Skin of body (tissue), 2 donors: ENCODE results near the genes KRTAP5-11, FOLR3 and FCHSD2.

DNA sequence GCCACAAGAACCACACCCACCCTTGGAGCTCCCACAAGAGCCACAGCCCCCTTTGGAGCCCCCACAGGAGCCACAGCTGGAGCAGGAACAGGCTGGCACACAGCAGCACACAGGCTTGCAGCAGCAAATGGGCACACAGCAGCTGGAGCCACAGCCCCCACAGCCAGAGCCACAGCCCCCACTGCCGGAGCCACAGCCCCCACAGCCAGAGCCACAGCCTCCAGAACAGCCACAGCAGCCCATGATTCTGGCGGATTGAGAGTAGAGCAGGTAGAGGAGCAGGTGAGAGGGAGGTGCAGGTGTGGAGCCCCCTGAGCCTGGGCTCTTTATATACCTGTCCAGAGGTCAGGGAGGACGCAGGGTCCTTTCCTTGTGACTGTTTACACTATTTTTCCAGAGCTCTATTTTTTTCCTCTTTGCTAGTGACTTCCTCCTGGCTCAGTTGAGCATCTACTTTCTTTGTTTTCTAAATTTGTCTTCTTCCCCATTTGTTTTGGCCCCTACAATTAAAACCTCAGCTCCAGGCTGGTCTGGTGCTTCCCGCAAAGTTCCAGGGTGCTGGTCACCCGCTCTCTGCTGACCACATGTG is at the start of gene KRTAP5-11:
TSS of gene KRTAP5-11 (minus strand) at position 281 of the 589 bp plus-strand sequence.
- RAMPAGE, long total RNA, result no peak

GRCh38 chr11:72001852-72002786 is 3.4 kb downstream of the IL18BP start:
- RAMPAGE, long total RNA, result no peak

GRCh38 chr11:72014253-72015370 is 15.9 kb downstream of the IL18BP start:
- RAMPAGE, long total RNA, result no peak

DNA sequence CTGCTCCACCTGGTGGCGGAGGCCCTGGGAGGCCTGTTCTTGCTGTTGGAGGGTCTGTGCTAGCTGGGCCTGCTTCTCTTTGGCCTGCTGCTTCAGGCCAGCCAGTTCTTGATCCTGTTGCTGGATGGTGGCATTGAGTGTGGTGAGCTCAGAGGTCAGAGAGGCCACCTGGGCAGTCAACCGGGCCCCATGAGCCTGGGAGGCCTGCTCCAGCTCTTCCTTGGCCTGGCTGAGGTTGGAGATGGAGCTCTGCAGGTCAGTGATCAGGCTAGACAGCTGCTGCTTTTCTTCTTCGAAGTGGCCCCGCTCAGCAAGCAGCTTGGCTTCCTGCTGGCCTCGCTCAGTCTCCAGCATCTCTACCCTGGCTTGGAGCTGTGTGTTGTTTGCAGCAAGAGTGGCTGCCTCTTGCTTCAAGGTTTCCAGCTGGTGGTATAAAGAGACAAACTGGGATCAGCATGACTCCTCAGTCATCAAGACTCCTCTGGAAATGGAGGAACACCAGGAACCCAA is 17.2 kb downstream of the IL18BP start:
- RAMPAGE, long total RNA, result no peak

- RAMPAGE, long total RNA, result no peak
These were observed 2.1 kb upstream of the ANAPC15 start for GRCh38 chr11:72114666-72114935.

DNA sequence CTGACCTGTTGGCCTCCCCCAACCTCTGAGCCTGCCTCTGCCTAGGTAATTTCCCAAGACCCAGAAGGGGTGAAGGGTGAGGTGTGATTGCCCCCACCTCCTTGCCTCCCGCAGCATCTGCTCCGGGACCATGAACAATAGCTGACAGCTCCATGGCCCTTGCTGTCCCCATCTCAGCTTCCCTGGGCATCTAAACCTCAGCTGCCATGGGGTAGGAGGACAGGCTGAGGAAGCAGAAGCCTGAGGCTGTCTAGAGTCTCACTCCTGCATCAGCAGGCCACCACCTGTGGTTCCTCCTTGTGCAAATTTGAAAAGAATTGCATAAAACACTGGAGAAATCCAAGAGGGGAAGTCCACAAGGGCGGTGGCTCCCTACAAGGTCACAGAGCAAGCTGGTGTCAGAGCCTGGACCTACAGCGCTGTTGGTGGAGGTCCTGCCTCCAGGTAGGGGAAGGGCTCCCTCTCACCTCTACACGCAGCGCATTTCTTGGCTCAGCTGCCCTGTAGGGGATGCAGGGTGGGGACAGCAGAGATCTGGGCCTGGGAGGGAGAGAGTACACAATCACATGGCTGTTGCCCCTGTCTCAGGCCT is at the start of gene FOLR3:
TSS of gene FOLR3 (plus strand) at position 401 of the 592 bp plus-strand sequence.
- RAMPAGE, long total RNA, result no peak

DNA sequence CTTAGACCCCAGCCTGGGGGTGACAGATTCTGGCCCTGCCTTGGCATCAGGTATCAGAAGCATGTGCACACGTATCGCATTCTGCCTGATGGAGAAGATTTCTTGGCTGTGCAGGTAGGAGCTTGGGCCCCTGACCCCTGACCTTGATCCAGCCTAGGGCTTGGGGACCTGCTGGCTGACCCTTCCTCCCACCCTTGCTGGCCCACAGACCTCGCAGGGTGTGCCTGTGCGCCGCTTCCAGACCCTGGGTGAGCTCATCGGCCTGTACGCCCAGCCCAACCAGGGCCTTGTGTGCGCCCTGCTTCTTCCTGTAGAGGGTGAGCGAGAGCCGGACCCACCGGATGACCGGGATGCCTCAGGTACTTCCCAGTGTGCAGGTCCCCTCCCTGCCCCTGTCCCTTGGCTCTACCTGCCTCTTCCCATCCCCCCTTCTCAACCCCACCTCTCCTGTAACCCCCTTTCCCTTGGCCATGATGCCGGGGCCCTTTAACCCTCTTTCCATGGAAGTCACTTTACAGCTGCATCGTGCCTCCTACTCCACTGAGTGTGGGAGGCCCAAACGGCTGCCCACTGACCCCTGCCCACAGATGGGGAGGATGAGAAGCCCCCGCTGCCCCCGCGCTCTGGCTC is 3.7 kb downstream of the INPPL1 start:
- RAMPAGE, long total RNA, result no peak

DNA sequence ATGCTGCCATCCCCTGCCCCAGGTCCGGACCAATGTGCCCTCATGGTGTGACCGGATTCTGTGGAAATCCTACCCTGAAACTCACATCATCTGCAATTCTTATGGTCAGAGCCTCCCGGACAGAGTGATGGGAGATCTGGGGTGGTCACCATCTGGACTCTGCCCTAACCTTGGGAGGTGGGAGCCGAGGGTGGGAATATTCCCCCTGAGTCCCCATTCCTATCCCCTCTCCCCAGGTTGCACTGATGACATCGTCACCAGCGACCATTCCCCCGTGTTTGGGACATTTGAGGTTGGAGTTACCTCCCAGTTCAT is 8.8 kb downstream of the INPPL1 start:
- RAMPAGE, long total RNA, result no peak

GRCh38 chr11:72239379-72240421 is 4.3 kb downstream of the PHOX2A start:
- RAMPAGE, long total RNA, result no peak

GRCh38 chr11:72575591-72575942 is 98.7 kb downstream of the PDE2A start:
- RAMPAGE, long total RNA, result no peak

- RAMPAGE, long total RNA, result no peak
These were observed 89.0 kb downstream of the PDE2A start for GRCh38 chr11:72585189-72585619.

- RAMPAGE, long total RNA, result no peak
These were observed 7.0 kb upstream of the PDE2A start for GRCh38 chr11:72681000-72681932.

GRCh38 chr11:72701449-72702670 is 27.6 kb upstream of the PDE2A start:
- RAMPAGE, long total RNA, result no peak

- RAMPAGE, long total RNA, result no peak
These were observed 1.8 kb upstream of the ATG16L2 start for GRCh38 chr11:72812376-72812794.

DNA sequence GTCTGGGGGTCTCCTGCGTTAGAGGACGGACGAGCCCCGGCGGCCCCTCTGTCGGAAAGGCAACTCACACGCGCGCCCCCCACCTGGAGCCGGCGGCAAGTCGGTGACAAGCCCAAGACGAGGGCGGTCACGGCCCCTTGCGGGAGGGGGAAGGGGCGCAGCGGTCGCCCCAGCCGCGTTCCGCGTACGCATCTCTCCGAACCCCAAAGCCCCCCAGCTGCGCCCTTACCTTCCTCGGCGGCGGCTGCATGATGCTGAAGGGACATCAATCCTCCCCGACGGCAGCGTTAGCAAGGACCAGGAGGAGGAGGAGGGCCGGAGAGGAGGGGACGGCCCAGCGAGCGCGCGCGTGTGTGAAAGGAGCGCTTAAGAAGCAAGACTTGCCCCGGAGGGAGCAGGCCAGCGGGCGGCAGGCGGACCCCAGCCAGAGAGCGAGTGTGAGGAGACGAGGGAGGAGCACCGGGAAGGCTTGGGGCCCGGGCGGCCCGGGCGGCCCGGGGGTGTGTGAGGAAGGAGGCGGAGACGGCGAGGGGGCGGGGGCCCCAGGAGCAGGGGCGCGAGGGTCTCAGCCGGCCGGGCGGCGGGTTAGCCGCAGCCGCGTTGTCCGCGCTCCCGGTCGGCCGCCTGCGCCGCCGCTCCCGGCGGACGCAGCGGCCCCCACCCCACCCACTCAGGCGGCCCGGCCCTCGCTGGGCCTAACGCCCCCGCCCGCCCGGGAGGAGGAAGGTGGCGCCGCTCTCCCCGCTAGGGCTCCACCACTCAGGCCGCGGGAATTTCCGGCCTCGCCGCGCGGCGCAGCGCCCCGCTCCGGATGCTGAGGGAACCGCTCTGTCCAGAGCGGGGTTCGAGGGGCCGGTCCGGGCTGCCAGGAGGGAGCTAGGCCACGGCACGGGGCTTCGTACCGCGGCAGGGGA is at the start of gene FCHSD2:
TSS of gene FCHSD2 (minus strand) at position 691 of the 914 bp plus-strand sequence.
- RAMPAGE, long total RNA, result no peak

DNA sequence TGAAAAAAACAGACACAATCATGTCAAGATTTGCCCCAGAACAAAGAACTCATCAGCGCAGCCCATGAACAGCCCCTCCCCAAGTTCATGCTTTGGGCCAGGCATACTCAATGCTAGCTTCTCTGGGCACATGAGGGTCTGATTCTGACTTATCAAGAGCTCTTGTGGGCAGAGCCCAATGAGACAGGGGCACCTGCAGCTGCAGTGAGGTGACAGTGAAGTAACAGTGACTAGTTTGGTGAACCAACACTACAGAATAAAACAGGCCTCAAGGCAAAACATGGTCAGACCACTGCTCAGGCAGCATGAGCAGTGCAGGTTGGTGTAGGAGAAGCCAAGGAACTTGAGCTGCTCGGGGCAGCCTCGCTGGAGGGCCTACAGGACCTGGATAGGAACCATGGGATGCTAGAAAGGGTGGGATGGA is 10.3 kb upstream of the FCHSD2 start:
- RAMPAGE, long total RNA, result no peak

GRCh38 chr11:73152823-73153883 is 11.0 kb upstream of the FCHSD2 start:
- RAMPAGE, long total RNA, result no peak

- RAMPAGE, long total RNA, result no peak
These were observed 2.4 kb downstream of the ARHGEF17 start for GRCh38 chr11:73310189-73311255.

DNA sequence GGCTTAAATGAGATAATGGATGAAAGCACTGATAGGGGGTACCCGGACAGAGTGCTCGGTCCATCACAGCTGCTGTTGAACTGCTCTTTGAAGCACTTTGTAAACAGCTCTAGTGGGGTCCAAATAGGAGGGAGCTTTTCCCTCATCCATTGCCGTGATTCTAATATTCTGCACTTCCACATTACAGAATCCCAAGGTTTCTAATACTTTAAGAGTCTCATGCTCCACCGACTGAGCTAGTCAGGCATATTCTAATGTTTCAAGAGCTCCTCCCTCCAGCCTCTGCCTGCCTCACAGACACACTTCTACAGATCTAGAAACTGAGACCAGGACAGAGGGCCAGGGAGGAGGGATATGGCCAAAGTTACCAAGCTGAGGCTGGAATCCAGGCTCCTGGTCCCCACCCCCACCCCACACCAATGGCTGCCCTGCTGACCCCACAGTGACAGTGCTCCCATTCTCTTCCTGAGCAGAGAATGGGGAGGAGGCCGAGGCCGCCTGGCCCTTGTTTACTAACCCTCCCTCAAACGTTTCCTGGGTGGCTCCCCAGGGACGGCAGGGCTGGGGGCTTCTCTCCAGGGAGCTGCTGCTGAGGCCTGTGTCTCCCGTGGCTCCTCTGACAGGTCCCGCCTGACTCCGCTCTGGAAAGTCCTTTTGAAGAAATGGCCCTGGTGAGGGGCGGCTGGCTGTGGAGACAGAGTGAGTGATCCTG is 2.2 kb downstream of the PLEKHB1 start:
- RAMPAGE, long total RNA, result no peak

DNA sequence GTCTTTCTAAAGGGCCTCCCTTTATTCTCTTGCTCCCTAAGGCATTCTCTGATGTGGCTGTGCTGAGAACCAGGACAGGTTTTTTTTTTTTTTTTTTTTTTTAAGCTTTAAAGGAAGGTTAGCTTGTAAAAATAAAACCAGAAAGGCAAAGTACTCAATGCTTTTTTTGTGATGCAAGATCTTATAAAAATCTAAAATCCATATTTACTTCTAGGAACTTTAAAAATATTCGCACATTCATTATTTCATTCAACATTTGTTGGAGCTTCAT is 2.8 kb upstream of the MRPL48 start:
- RAMPAGE, long total RNA, result no peak